ENCODE measurements around the gene SNX3.

GRCh38 chr6:107152484-107153122 is 37.3 kb upstream of the BEND3 start:
- CAGE, long polyA plus RNA = no peak
- RRBS = no CpG with 5 or more reads among the region's 4 CpGs

- CAGE, long polyA plus RNA = no peak
- RRBS = no CpG with 5 or more reads among the region's 22 CpGs
Measured at GRCh38 chr6:107363403-107364041, 95.8 kb downstream of the PDSS2 start.

GRCh38 chr6:107492924-107494048 is 3.4 kb downstream of the SOBP start:
- CAGE, long polyA plus RNA = no peak
- RRBS = no CpG with 5 or more reads among the region's 12 CpGs

DNA sequence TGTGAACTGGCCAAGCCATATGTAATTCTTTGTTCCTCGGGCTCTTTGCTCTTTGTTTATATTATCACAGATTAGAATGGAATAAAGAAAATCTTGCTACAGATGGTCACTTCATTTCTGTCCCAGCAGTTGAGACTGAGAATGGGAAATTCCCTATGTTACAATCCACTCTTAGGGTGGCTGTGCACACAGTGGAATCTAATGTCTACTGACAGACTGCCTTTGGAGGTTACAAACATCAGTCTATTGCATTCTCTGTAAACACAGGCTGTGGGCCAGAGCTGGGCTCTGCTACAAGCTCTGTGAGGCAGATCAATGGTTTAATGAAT is 50.4 kb downstream of the SOBP start:
- CAGE, long polyA plus RNA = no peak
- RRBS = no CpG with 5 or more reads among the region's 1 CpG

- CAGE, long polyA plus RNA = no peak
- RRBS = no CpG with 5 or more reads among the region's 4 CpGs
Measured at GRCh38 chr6:107586017-107586407, 96.1 kb downstream of the SOBP start.

- CAGE, long polyA plus RNA = no peak
- RRBS = 24% methylated on average over 45 of the region's 125 CpGs
Measured at GRCh38 chr6:107634479-107635471, 144.9 kb downstream of the SOBP start.

- CAGE, long polyA plus RNA = no peak
- RRBS = no CpG with 5 or more reads among the region's 5 CpGs
Measured at GRCh38 chr6:107665329-107665805, 158.7 kb downstream of the SCML4 start.

DNA sequence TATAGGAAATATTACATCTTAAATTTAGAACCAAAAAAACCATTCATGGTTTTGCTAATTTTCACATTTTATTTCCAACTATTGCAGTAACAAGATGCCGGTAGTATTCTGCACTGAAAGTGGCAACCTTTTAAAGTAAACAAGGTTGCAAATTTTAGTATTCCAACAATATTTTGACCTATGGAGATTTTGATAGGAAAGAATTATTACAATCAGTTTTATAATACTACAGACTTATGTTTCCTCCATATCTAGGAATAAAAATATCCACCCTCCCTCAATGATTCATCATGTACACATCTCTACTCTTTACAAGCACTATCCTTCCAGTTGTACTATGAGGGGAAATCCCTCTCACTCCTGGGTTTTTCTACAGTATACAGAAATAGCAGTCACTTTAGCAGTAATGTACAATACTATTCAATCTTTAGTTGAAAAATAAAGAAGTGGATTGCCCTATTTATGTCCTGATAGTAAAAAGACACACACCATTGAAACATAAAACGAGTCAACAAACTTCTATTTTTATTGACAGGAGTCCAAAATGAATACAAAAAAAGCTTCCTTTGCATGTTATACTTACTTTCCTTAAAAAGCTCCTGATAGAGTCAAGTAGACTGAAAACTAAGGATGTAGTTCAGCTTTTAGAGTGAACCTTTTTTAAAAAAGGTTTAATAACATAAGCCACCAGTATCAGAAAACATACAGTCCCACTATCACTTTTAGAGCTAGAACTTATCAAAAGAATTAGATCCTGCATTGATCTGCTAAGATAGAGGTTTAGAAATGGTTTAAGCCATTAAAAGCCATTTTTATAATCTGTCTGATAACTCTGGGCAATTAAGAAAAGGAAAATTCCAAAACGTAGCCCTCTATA is 46.4 kb upstream of the SCML4 start:
- CAGE, long polyA plus RNA = no peak
- RRBS = no CpG with 5 or more reads among the region's 3 CpGs

- CAGE, long polyA plus RNA = no peak
- RRBS = no CpG with 5 or more reads among the region's 34 CpGs
Measured at GRCh38 chr6:108114773-108115279, 40.3 kb upstream of the OSTM1 start.

DNA sequence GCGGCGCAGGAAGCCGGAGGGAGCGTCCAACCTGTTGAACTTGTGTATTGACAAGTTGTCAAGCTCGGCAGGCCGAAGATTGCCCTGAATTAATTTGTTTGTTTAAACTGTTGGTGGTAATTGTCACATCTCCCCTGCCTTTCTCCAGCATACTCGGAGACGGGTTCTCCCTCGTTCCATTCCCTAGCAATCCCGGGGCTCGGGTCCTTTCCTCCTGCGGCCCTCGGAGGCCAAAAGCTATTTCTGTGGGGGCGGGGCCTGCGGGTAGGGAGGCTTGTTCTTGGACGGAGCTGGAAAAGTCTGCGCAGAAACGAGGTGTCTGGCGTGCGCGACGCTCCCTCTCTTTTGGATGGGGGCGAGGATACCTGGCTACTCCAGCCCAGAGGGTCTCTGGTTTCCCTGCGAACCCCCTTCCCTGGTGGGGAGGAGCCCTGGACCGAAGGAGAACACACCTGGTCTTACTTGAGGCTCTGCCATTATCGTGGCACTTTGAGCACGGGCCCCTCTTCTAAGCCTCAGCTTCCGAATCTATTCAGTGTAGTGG is 10.0 kb downstream of the NR2E1 start:
- CAGE, long polyA plus RNA = no peak
- RRBS = 9% methylated on average over 3 of the region's 28 CpGs

GRCh38 chr6:108260681-108261800 is at the start of gene SNX3:
SNX3 (minus strand) TSS chr6:108261040.
- CAGE, long polyA plus RNA = no peak
- RRBS = under 1% methylated on average over 20 of the region's 102 CpGs

GRCh38 chr6:108605402-108605969 is 44.8 kb downstream of the FOXO3 start:
- CAGE, long polyA plus RNA = no peak
- RRBS = no CpG with 5 or more reads among the region's 4 CpGs

DNA sequence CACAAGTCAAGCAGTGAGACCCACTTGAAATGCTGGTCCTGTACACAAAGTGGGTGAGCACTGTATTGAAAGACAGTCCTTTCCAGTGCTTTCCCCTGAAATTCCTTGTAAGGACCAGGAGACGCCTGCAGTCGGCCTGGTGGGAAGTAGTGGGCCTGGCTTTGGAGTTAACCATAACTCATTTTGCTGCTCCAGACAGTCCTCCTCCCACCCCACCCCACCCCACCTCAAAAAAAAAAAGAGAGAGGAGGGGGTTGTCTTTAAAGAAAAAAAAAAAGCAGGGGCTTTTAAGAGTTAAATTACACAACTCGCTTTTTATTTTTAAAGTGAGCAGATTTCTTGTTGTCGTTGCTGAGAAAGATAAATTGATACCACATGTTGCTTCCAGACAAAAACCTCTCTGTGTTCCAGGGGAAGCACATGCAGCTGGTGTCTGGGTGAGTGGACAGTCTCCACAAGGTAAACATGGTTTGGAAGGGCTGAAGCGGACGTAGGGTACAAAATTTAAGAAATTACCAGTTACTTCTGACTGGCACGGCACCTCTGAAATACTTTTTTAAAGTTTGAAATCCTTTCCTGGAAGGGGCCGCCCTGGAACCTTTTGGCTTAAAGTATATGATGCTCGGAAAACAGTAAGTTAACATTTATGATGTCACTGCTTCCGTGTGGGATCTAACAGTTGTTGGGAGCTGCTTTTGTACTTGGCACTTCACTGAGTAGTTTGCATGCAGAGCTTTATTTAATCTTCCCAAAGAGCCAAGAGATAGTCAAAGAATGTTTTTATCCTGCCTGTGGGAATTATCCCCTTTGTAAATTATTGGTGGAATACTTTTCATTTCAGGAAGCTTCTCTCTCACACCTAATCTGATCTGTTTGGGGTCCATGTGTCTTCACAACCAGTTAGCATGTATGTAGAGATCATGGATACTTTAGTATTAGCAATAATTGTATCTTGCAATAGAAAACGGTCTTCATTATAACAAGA is 95.5 kb downstream of the FOXO3 start:
- CAGE, long polyA plus RNA = no peak
- RRBS = no CpG with 5 or more reads among the region's 11 CpGs

DNA sequence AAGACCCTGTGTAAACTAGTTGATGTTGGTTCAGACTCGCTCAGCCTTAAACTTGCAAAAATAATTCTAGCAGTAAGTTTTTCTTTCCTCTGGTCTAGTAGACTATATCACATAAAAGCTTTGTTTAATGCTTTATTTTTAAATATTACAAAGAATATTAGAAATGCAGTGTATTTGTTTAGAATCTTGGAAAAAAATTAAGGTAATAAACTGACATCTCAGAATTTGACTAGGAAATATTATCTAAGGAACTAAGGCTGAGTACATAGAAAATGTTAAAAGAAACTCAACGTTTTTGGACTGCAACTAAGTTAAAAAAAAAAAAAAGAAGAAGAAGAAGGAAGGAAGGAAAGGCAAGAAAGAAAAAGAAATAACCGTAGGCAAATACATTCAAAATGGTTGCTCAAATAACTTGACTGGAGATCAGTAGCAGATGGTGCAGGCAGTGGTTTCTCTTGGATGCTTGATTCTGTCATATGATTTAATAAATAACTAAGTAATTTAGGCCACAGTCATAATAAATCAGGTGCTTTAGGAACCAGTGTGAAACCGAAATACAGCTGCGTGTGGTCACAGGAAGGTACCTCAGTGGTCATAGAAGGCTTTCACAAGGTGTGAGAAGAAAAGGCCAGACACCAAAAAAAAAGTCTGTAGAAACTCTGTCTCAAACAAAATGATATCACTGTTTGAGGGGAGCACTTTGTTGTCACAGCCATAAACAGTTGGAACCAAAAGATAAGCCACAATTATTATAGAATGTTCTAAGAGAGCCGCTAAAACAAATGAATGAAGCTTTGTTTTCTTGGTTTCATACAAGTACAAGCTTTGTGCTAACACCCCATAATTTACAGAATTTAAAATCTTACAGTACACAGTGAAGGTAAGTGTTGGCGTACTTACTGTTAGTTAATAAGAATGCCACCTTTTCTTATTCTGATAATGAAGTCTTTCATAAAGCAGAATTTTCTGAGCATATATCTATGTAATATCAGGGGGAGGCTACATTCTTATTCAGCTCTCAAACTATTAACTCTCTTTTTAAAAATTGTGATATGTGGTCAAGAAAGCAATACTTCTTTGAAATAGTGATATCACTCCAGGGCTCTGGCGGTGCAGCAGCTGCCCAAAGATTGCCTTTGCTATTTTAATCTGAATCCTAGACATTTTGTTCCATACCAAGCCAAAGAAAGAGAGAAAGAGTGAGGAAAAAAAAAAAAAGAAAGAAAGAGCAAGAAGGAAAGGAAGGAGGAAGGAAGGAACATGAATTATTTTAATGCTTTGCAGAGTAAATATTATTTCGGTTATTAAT is 56.6 kb downstream of the ARMC2 start:
- CAGE, long polyA plus RNA = no peak
- RRBS = no CpG with 5 or more reads among the region's 9 CpGs

DNA sequence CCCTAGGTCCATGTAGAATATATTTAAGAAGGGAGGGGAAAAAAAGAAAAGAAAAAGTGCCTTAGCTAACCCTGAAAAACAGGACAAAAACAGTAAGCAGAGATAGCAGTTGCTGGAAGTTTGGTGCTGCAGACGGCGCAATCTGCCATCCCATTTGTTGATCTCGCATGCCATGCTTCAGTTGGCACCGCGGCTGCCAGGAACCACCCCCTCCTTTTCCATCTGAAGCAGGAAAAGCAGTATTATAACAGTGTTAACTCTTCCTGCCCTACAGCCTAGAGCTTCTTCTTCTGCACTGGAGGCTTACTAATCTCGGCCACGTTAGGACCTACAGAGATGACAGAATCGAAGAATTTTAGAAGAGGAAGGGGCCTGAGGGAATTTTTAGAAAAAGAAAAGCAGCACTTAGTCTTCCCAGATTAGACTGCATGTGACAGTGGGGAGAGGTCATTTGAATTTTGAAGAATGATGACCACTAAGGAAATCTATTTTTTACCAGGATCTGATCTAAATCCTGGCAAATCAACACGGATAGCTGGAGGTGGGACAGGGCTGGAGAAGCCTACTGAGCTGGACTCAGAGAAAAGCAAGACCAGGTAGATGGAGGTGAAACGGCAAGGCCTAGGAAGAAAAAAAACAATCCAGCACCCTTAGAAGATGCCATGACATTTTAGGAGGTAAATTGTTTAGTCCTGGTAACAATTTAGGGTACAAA is 100.3 kb downstream of the ARMC2 start:
- CAGE, long polyA plus RNA = no peak
- RRBS = no CpG with 5 or more reads among the region's 10 CpGs

- CAGE, long polyA plus RNA = no peak
- RRBS = no CpG with 5 or more reads among the region's 2 CpGs
Measured at GRCh38 chr6:109010396-109010639, 84.3 kb downstream of the SESN1 start.

GRCh38 chr6:109349518-109349925 is 32.7 kb downstream of the CD164 start:
- CAGE, long polyA plus RNA = no peak
- RRBS = no CpG with 5 or more reads among the region's 2 CpGs

GRCh38 chr6:109372911-109373934 is 9.0 kb downstream of the CD164 start:
- CAGE, long polyA plus RNA = no peak
- RRBS = no CpG with 5 or more reads among the region's 6 CpGs

- CAGE, long polyA plus RNA = no peak
- RRBS = no CpG with 5 or more reads among the region's 7 CpGs
Measured at GRCh38 chr6:109374332-109375246, 7.7 kb downstream of the CD164 start.

GRCh38 chr6:109381407-109381589 is 969 bp downstream of the CD164 start:
- CAGE, long polyA plus RNA = no peak
- RRBS = no CpG with 5 or more reads among the region's 5 CpGs

All from BJ (cell line).